REH cell (cell line): ENCODE measurements around a stretch of chr15.

GRCh38 chr15:66657856-66658457, 44.1 kb upstream of the SMAD6 start:
- PRO-cap = no peak

DNA sequence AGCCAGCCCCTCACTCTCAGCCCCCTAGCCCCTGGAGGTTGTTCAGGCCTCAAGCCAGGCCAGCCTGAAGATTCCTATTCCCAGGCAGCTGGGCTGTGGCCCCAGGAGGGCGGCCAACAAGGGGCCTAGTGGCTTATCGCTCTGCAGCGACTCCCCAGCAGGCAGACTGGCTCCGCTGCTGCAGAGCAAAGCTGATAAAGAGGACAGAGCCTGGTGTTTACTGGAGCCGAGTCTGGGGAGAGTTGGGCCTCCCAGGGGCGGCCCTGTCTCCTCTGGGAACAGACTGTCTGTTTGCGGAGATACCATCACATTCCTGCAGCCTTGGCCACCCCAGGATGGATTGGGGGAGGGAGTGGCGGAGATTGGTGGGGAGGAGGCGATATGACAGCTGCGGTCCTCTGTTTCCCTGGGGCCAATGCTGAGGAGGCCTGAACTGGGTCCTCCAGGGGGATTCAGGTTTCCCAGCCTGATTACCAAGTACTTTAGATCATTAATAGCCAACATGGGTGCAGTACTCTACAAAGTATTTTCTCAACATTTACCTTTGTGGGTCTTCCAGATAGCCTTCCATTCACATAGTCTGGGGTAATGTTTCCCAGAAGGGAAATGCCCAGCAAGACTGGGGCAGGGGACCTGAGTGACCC, 22.3 kb upstream of the SMAD6 start:
- PRO-cap = no peak

DNA sequence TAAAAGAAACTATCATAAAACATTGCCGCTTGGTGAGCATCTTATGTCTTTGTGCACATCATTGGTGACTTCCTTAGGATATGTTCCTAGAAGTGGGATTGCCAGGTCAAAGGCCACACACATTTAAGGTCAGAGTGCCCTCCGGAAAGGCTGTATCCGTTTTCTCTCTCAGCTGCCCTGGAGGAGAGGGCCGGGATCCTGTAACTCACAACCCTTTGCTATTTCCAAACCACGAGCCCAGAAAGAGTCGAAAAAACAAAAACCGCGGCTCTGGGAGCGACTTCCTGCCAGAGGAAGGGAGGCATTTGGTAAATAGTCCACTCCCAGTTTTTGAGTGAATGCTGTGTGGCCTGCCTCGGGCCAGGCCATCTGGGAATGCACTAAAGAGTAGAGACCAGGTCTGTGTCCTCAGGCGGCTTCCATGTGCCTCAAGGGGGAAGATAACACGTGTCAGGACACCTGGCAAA, 42.0 kb downstream of the SMAD6 start:
- PRO-cap = no peak

DNA sequence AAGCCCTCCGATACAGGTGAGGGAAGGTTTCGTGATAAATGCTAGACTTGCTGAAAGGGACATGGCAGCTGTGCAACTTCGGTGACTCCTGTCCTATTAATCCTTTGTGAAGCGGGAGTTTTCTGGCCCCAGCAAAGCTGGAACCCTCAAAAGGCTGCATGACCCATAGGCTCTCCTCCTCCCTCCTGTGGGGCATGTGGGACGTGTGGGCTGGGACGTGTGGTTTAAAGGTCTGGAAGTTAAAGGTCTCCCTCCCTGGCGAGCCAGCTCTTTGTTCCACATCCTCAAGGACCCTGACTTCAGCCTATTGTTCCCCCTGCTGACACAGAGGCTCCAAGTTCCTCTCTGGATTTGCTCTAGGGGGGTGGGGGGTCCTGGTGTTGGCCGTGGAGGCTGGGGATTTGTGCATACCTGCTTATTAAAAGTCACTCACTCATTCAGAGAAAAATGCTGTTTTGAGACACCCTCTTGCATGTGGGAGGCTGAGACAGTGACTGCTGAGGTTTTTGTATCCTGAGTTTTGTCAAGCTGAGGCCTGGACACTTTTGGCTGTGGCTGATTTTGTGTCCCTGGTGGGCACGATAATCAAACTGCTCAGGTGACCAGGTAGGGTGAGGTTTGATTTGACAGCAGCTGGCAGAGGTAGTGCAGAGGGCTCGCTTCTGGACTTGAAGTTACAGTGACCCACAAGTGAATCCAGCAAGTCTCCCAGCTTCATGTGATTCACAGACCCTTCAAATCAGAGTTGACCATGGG, 44.3 kb downstream of the SMAD6 start:
- PRO-cap = no peak

DNA sequence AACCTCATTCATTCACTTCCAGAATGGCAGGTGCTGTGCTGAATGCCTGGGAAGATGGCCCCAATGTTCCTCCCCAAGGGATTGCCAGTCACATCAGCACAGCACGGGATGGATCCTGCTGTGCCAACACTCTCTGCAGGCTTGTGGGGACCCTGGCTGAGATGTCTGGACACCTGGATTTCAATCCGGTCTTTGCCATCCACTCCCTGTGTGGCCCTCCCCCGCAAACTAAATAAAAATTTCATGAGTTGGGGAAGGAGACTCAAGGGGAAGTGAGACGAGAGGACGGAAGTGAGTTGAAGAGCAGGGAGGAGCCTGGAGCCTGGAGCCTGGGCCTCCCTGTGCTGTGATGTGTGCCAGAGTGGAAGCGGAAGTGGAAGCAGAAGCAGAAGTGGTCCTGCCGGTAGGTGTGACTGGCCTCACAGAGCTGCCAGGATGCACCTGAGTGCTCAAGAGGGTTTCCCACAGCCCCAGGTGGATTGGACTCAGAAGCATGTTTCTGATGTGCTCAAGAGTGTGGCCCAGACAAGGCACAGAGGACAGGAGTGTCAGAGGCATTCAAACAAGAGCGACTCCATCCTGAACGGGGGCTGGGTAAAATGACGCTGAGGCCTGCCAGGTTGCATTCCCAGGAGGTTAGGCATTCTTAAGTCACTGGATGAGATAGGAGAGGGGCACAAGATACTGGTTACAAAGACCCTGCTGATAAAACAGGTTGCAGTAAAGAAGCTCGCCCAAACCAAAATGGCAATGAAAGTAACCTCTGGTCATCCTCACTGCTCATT, 164.1 kb downstream of the SMAD6 start:
- PRO-cap = bidirectional peak, plus-strand start at position 382 of the sequence, minus-strand start at position 230 of the sequence

DNA sequence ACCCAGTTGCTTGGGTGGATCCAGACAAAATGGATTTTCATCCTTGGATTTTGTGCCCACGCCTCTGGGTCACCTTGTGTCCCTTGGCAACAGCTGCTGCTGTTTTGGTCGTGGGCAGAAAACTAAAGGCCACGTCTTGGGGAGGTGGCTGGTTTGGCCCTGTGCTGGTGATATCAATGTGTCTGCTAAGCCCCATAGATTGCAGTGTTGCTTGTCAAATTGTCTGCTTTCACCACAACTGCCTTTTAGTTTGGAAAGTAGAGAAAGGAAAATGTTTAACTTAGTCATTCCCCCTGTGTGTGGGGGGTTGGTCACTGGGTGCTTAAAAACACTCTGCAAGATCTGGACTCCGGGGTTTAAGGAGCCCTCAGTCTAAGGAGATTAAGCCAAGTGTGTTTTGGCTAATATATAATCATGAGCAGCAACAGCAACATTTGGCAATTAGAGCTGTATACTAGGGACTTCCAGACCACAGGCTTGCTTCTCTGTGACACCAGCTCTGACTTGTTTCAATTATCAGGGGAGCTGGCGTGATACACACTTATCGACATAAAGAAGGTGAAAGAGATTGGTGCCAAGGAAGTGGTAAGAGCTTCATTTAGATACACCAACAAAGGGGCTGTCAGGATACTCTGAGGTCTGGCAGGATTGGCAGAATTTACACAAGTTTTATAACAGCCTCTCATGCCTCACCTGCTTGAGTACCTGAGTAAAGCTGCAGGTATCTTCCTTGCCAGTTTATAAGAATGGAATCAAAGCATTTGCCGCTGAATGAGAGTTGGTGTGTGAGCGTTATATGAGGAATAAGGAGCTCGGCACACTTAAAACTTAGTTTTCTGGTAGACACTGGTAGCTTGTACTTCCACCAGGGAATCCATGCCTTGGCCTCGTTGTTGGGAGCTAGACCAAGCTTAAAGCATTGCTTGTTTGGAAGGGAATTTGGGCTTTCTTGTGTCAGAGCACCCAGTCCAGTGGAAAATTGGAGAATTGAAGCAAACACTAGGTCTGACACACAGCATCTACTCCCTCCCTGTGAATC, 3.6 kb downstream of the SMAD3 start:
- PRO-cap = no peak

DNA sequence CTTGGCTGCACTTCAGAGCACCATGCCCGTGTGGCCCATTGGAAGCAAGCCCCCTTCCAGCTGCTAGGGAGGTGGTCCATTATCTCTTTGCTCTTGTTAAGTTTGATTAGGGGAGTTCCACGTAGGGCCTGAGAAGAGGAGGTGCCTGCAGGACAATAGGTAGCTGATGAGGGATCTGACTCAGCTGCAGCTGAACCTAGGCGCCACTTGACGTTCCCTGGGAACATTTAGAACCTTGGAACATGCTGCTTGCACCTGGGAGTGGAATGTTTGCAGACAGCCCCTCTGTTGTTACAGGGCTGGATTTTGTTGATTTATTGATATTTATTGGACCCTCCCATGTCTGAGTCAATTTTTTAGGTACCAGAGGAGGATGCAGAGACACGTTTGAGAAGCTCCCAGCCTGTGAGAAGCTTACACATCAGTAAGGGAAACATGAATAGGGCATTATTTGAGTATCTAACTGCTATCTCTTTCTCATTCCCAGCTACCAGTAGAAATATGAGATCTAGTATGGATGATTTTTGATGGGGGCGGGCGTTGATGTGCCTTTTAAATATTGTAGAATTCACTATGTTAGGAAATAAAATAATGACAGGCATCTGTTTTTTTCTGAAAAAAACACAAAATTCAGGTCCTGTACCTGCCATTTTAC, 4.9 kb downstream of the SMAD3 start:
- PRO-cap = no peak

GRCh38 chr15:67086376-67087218, 21.2 kb downstream of the SMAD3 start:
- PRO-cap = no peak

- PRO-cap = no peak
Observed at GRCh38 chr15:67089066-67089834, 23.8 kb downstream of the SMAD3 start.

- PRO-cap = no peak
Observed at GRCh38 chr15:67103077-67104099, 38.0 kb downstream of the SMAD3 start.

DNA sequence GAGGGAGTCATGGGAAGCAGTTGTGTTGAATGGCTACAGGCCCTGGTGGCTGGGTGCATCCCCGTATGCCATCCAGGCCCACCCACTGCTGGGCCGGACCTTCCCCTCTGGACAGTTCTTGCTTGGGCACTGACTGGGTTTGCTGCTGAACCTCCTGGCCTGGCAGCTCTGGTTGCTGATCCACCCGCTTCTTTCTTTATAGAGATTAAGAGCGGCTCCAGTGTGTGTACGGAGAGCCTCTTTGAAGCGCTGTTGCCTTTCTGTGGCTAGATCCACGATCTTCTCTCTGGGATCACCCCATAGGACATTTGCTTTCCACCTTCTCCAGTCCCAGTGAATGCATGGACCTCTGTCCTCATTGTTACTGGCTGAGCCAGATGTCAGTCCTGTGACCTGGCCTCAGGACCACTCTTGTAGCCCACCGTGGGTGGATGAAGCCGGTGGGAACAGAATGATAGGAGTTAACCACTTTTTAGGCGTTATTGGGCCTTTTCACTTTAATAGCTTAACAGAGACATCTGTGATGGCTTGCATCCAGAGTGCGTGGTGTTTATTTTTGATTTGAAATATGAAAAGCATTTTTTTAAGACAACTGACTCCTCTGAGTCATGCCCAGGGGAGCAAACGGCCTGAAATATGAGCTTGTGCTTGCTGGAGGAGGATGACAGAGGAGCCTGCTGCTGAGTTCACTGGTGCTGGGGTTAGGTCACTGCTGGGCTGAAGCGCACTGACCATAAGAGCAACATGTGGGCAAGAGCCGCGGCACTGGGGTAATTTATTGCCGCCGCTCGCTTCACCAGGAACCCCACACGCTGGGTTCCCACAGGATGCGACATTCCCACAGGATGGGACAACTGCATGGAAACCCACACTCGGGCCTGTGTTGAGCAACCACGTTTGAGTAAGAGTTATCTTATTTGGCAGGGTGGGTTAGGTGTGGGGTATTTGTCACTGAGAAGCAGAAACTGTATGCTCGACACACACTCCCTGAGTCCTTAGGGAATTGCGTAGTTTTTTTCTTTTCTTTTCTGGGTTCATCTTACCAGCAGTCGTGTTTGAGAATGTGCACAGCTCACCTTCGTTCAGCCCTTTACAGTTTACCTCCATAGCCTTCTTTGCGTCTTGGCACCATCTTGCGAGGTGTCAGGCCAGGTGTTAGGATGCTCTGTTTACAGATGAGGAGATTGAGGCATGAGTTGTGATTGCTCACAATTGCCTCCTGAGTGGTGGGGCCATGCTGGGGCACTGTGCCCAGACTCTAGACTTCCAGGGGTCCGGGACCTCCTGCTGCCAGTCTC, 60.1 kb downstream of the SMAD3 start:
- PRO-cap = unidirectional peak, plus-strand start at position 664 of the sequence

- PRO-cap = no peak
Observed at GRCh38 chr15:67172455-67172998, 81.9 kb downstream of the AAGAB start.

GRCh38 chr15:67190249-67191337, 63.9 kb downstream of the AAGAB start:
- PRO-cap = no peak

GRCh38 chr15:67465020-67465767, 55.7 kb upstream of the C15orf61 start:
- PRO-cap = no peak

DNA sequence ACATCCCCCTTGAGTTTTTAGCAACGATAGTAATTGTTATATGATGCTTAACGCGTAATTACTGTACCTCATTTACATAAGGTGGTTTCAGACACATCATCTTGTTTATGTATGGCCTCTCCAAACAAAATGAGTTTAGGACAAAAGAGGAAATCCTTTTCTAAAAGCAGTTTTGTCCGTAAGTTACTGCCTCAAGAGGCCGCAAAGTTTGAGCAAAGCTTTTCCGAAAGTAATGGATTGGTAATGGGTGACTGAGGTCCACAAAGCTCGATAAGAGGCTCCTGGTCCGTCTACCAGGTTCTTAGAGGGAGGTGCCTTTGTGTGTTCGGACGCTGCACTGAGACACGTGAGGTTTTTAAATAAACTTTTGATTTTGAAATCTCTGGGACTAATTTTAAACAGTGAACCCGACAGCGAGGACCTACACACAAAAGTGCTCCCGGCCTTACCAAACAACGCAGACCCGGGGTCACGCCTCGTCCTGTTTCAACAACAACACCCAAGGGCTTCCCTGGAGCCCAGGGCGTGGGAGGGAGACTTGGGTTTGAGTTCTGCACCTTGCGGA, 519 bp upstream of the C15orf61 start:
- PRO-cap = bidirectional peak, plus-strand start at position 391 of the sequence, minus-strand start at position 339 of the sequence

GRCh38 chr15:67522049-67522673, 1.2 kb downstream of the C15orf61 start:
- PRO-cap = no peak

DNA sequence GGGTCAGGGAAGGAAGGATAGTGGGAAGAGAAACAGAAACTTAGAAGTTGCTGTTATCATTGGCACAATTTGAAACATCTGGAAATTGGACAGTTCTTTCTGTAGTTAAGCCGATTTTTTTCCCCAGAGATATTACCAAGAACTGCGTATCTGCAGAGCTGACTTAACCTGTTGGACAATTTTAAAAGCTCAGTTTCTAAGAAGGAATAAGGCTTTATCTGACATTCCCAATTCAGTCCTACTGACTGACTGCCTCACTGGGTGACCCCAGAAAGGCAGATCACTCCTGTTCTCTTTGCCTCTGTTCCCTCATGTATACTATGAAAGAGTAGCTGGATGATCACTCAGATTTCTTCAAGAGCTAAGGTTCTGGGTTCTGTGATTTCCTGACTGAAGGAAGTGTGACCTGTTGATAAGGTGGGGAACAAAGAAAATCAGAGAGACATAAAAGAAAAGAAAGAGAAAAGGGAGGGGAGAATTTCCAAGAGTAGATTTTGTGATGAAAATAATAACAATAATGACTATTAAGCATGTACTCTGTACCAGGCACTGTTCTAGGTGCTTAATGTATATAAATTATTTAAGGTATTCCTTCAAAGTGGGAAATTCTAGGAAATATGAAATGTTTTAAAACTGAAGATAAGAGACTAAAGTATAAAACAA, 128.4 kb downstream of the MAP2K5 start:
- PRO-cap = no peak

GRCh38 chr15:67841172-67841397, 15.8 kb downstream of the SKOR1 start:
- PRO-cap = bidirectional peak, plus-strand start at chr15:67841290, minus-strand start at chr15:67841257

DNA sequence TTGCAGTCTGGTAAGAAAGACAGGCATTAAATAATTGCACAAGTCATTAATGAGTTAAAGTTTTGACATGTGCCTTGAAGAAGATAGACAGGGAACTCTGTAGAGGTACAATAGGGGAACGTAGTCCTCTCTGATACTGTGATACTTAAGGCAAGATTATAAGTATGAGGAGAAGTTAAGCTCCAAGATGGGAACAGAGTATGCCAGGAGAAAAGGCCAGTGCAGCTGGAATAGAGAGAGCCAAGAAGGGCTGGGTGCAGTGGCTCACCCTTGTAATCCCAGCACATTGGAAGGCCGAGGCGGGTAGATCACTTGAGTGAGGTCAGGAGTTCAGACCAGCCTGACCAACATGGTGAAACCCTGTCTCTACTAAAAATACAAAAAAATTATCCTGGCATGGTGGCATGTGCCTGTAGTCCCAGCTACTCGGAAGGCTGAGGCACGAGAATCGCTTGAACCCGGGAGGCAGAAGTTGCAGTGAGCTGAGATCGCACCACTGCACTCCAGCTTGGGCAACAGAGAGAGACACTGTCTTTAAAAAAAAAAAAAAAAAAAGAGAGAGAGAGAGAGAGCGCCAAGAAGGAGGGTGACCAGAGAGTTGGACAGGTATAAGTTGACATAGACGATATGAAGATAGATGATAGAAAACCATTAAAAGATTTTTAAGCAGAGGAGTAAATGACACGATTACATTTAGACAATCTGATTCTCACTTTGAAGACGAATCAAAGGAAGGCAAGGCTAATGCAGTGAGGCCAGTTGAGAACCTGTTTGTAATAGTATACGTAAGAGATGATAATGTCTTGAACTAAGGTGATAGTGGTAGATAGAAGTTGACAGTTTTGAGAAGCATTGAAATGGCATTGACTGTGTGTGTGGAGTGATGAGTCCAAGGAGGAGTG, 48.7 kb downstream of the CALML4 start:
- PRO-cap = no peak

- PRO-cap = no peak
Observed at GRCh38 chr15:68272707-68273083, 4.8 kb upstream of the FEM1B start.